Osteoblast (primary cell): ENCODE measurements around a stretch of chr9.

GRCh38 chr9:222211-222870, 7.7 kb downstream of the DOCK8 start:
- CAGE, long polyA plus RNA, result no peak
- RRBS, result no CpG with 5 or more reads among the region's 5 CpGs

GRCh38 chr9:439417-439917, 65.0 kb upstream of the KANK1 start:
- CAGE, long polyA plus RNA, result no peak
- RRBS, result 81% methylated on average over 3 of the region's 6 CpGs

DNA sequence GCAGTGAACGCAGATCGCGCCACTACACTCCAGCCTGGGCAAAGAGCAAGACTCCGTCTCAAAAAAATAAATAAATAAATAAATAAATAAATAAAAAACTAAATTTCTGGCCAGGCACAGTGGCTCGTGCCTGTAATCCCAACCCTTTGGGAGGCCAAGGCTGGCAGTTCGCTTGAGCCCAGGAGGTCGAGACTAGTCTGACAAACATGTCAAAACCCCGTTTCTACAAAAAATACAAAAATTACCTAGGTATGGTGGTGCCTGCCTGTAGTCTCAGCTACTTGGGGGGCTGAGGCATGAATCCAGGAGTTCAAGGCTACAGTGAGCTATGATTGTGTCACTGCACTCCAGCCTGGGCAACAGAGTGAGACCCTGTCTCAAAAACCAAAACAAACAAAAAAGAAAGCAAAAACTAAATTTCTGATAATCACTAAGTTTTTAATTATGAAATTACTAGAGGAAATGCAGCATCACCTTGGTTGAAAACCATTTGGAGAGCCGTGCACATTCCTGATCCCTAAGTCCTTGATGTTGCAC, 36.3 kb upstream of the KANK1 start:
- CAGE, long polyA plus RNA, result no peak
- RRBS, result no CpG with 5 or more reads among the region's 9 CpGs

GRCh38 chr9:469200-469572, 35.3 kb upstream of the KANK1 start:
- CAGE, long polyA plus RNA, result no peak
- RRBS, result no CpG with 5 or more reads among the region's 11 CpGs

DNA sequence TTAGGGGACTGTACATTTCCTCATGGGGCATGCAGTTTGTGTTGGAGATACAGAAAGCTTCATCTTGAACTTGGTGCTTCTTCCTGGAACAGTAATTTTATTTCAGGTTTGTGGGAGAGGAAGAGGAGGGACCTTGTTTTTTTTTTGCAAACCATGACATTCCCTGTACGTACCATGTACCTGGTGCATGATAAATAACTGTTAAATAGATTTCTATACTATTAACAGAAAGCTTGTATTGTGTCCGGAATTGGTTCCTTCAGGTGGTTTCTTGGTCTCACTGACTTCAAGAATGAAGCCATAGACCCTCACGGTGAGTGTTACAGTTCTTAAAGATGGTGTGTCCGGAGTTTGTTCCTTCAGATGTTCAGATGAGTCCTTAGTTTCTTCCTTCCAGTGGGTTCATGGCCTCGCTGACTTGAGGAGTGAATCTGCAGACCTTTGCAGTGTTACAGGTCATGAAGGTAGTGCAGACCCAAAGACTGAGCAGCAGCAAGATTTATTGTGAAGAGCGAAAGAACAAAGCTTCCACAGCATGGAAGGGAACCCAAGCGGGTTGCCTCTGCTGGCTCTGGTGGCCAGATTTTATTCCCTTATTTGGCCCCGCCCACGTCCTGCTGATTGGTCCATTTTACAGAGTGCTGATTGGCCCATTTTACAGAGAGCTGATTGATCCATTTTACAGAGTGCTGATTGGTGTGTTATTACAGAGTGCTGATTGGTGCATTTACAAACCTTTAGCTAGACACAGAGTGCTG, 72.3 kb downstream of the KANK1 start:
- CAGE, long polyA plus RNA, result no peak
- RRBS, result no CpG with 5 or more reads among the region's 9 CpGs

DNA sequence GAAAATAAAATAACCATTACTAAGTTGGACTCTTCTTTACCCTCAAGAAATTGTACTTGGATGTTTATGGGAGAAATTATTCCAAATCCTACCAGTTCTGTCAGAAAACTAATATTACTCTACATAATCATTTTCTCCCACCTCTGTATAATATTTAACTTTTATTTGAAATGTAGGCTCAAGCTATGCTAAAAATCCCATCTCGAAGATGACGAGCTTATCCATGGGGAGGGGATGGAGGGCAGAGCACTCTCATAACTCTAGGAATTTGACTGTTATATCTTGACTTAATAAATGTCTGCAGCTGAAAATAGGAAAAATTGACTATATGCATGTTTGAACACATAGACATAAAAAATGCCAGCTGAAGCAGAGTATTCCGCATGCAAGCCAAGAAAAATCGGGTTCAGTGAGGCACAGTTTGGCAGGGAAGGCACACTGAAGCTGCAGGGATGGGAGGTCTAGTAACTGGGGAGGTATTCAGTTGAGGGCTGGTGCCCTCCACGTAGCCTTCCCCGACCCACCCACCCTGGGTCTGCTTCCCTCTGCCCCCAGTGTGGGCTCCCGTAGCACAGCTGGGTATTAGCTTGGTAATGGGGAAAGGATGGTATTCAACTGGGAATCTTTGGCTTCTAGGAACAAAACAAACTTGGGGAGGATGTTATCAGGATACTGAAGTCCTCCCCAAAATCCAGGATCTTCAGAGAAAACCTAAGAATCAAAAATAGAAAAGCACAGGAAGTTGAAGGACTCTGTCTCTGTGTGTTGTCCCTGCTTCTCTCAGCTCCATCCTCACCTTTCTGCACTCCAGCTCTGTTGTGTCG, 74.4 kb downstream of the KANK1 start:
- CAGE, long polyA plus RNA, result no peak
- RRBS, result no CpG with 5 or more reads among the region's 8 CpGs

- CAGE, long polyA plus RNA, result no peak
- RRBS, result no CpG with 5 or more reads among the region's 9 CpGs
Measured at GRCh38 chr9:692891-693950, 148.3 kb upstream of the DMRT1 start.

DNA sequence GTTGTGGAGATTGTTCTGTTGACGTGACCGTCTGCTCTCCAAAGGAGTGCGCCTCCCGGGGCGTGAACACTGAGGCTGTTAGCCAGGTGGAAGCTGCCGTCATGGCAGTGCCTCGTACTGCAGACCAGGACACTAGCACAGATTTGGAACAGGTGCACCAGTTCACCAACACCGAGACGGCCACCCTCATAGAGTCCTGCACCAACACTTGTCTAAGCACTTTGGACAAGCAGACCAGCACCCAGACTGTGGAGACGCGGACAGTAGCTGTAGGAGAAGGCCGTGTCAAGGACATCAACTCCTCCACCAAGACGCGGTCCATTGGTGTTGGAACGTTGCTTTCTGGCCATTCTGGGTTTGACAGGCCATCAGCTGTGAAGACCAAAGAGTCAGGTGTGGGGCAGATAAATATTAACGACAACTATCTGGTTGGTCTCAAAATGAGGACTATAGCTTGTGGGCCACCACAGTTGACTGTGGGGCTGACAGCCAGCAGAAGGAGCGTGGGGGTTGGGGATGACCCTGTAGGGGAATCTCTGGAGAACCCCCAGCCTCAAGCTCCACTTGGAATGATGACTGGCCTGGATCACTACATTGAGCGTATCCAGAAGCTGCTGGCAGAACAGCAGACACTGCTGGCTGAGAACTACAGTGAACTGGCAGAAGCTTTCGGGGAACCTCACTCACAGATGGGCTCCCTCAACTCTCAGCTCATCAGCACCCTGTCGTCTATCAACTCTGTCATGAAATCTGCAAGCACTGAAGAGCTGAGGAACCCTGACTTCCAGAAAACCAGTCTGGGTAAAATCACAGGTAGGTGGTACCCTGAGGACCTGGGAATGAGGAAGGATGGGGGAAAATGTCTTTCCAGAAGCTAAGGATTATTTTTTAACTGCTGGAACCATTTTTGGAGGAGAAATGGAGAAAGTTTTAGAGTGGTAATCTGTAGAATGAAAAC, 128.6 kb upstream of the DMRT1 start:
- CAGE, long polyA plus RNA, result no peak
- RRBS, result no CpG with 5 or more reads among the region's 20 CpGs

DNA sequence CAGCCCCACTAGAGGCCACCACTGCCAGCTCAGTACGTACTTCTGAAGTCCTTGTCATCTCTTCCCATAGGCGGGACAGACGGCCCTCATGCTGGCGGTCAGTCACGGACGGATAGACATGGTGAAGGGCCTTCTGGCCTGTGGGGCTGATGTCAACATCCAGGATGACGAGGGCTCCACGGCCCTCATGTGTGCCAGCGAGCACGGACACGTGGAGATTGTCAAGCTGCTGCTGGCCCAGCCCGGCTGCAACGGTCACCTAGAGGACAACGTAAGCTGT, 99.4 kb upstream of the DMRT1 start:
- CAGE, long polyA plus RNA, result no peak
- RRBS, result no CpG with 5 or more reads among the region's 14 CpGs

DNA sequence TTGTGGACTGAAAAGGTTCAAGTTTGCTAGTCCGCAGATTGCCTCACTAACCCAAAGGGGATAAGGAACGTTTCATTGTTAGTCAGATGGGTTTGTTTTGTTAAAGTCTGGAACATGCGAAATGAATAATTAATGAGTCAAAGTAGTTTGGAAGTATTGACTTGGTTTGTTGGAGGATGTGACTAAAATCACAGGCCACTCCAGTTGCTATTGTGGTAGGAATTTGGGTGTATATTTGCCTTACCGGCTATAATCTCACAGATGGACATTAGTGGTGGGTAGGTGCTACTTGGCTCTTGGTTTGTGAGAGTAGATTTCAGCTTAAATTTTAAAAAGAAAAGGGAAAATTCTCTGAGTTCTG, 40.2 kb downstream of the SMARCA2 start:
- CAGE, long polyA plus RNA, result no peak
- RRBS, result no CpG with 5 or more reads among the region's 4 CpGs

DNA sequence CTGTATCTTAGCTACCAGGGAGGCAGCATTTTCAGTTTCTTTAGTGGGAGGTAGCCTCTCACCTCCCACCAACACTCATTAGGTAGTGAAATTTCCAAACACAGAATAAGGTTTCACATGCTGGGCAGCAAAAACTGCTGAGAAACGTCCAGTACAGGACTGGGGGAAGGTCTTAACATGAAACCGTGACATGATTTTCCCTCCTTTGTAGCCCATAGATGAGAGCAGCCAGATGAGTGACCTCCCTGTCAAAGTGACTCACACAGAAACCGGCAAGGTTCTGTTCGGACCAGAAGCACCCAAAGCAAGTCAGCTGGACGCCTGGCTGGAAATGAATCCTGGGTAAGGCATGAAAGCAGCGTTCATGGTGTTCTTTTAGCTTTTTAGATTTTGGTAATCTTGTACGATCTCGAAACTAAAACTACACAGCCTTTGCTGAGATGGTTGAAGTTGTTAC, 57.9 kb downstream of the SMARCA2 start:
- CAGE, long polyA plus RNA, result no peak
- RRBS, result no CpG with 5 or more reads among the region's 8 CpGs

DNA sequence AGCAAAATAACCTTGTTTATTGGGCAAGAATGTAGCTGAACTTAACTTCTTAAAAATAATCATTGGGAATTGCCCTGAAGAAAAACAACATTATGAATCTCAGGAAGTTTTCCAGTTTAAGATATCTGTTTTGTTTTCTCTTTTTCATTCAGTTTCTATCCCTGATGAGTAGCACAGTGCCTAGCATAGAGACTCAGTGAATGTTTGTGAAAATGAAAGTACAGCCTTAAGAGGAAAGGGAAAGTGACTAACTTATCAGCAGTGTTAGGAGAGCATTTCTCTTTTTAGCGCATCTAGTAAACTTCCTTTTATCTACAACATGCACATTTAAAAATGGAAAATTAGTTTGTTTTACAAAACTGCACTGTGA, 110.7 kb downstream of the SMARCA2 start:
- CAGE, long polyA plus RNA, result no peak
- RRBS, result no CpG with 5 or more reads among the region's 1 CpG

DNA sequence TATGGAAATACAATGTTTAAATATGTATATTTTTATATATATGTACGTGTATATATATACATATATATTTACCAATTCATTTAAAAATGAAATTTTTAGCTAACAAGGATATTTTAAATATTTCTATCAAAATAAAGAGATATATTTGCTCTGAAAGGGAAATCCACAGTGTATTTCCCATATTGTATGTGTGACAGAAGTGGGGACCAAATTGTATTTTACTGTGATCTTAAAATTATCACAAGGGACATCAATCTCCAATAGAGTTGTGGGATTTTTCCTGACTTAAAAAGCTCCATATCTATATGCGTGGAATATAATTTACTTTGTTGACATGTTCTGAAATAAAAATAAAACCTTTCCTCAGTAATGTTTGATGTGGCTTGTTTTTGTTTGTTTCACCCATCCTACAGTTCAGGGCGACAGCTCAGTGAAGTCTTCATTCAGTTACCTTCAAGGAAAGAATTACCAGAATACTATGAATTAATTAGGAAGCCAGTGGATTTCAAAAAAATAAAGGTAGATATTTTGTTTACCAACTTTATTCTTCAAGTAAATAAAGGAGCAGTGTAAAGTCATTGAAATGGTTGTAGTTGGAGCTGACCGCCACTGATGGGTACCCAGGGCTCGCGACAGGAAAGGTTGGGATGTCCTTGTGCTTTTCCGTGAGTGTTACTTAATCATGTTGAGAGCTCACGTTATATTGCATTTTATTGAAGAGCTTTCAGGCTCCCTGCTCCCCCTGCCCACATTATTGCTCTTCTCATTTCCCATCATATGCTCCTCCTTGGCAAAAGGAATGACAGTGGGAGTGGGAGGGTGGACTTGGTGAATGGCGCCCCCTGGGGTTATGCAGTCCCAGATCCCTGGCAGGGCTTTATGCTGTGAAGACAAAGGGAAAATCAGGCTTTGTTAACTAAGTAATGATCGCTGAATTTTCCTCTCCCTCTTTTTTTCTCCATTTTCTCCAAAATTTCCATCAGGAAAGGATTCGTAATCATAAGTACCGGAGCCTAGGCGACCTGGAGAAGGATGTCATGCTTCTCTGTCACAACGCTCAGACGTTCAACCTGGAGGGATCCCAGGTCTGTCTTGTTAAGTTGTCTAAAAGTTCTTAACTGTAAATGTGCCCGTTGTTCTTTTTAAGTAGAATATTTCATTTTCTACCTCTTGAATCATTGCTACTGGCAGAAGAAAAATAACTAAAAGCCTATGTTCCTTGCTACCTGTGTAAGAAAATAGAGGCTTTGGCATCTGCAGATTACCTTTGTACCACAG, 166.4 kb downstream of the SMARCA2 start:
- CAGE, long polyA plus RNA, result no peak
- RRBS, result no CpG with 5 or more reads among the region's 16 CpGs

GRCh38 chr9:2718167-2718620, 884 bp downstream of the KCNV2 start:
- CAGE, long polyA plus RNA, result no peak
- RRBS, result no CpG with 5 or more reads among the region's 50 CpGs

- CAGE, long polyA plus RNA, result no peak
Measured at GRCh38 chr9:2757920-2758496, 40.7 kb downstream of the KCNV2 start.

- CAGE, long polyA plus RNA, result no peak
- RRBS, result no CpG with 5 or more reads among the region's 9 CpGs
Measured at GRCh38 chr9:3088172-3088644, 244.3 kb upstream of the PUM3 start.

- CAGE, long polyA plus RNA, result no peak
- RRBS, result no CpG with 5 or more reads among the region's 6 CpGs
Measured at GRCh38 chr9:3491874-3492905, 33.6 kb downstream of the RFX3 start.

DNA sequence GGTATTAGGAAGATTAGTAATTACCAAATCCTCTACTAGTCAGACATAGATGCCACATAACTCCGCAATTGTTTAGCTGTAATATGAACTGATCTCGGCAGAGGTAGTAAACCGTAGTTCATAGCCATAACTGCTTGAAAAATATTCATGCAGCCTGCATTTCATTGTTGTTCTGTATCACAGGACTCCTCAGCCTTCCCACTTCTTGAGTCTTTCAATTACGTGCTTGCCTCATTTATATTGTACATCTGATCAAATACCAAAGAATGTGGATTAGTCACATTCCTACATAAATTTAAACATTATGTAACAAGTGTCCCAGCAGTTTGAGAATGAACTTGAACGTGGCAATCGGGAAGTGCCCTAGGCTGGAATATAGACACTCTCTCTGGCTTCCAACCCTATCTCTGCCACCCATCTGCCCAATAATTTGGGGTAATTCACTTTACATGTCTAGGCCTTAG, 214.9 kb upstream of the RFX3 start:
- CAGE, long polyA plus RNA, result no peak
- RRBS, result no CpG with 5 or more reads among the region's 6 CpGs

GRCh38 chr9:4065444-4065971, 234.4 kb downstream of the GLIS3 start:
- CAGE, long polyA plus RNA, result no peak
- RRBS, result no CpG with 5 or more reads among the region's 1 CpG

- CAGE, long polyA plus RNA, result no peak
- RRBS, result no CpG with 5 or more reads among the region's 2 CpGs
Measured at GRCh38 chr9:4111302-4111676, 188.6 kb downstream of the GLIS3 start.